NB4 (cell line): ENCODE measurements around a stretch of chr1.

GRCh38 chr1:223233368-223234003 lies 90.4 kb upstream of the TLR5 start:
- RRBS, result no CpG with 5 or more reads among the region's 9 CpGs

DNA sequence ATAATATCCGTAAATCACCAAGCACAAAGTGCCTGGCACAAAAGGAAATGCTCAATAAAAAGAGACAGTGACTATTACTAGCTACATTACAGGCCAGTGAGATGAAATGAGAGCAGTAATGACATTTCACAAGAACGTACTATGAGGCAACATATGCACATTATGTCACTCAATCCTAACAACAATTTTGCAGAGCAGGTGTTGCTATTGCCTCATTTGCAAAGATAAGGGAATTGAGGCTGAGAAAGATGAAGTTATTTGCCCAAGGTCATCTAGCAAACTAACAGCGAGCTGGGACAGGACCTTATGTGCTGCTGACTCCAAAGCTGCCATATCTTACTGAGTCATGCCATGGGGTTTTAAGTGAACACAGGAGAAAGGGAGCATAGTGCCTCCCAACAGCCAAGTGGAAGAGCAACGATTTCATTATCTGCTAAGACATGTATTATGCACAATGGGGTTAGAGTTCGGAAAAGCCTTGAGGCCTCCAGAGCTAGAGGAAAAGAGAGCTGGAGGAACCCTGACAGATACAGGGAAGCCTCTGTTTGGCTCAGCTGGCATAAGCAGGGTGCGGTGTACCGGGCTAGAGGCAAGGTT lies 107.3 kb upstream of the TLR5 start:
- RRBS, result no CpG with 5 or more reads among the region's 7 CpGs

- RRBS, result no CpG with 5 or more reads among the region's 4 CpGs
Observed at GRCh38 chr1:223343706-223344227, 20.2 kb downstream of the SUSD4 start.

DNA sequence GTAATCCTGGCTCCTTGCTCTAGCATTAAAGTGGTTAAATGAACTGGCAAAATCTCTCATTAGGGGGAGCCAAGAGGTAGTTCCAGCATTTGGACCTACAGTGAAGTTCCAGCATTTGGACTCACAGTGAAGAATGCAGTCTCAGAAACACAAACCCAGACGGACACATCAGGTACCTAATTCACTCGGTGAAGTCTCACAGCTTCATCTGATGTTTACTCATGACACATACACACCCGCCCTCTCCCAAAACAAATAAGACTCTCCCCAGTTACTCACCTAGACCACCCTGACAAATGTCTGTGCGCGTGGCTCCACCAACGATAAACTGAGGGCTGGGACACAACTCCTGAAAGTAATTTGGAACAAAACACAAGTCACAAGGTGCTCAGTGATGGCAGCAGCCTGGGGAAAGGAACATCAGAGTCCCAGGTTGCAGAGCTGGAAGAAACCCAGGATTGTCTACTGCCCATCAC lies 11.4 kb downstream of the CAPN8 start:
- RRBS, result no CpG with 5 or more reads among the region's 6 CpGs

GRCh38 chr1:223759009-223759620 lies 46.8 kb downstream of the CAPN2 start:
- RRBS, result over 99% methylated on average over 5 of the region's 17 CpGs

GRCh38 chr1:223774690-223775198 lies 62.4 kb downstream of the CAPN2 start:
- RRBS, result no CpG with 5 or more reads among the region's 2 CpGs

GRCh38 chr1:223785694-223786289 lies 60.0 kb downstream of the TP53BP2 start:
- RRBS, result no CpG with 5 or more reads among the region's 10 CpGs

DNA sequence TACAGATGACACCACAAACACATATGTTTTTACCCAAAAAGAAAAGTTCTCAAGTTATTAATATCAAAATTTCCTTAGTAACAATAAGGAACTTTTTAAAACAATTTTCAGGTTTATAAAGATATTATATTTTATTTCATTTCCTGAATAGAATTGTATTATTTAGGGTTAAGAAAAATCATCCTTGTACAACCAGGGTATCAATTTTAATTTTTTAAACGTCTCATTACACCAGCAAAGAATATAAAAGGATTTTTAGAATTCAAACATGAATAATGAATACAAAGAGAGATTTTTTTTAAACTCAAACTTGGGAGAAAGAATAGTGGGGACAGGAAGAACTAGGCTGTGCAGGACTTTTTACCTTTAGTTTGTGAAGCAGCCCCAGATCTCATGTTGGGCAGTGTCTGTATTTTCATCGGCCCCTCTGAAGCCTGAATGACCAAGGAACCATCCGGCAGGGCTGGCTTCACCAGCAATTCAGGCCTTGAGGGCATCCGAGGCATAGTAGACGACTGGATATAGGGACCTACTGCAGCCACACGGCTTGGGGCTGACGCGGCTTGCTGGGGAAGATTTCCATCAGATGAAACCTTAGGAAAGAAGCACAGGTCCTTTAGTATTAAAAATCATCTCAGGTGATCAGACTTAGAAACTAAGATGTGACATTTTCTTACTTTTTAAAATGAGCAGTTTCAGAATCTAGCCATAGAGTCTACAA lies 43.8 kb downstream of the TP53BP2 start:
- RRBS, result no CpG with 5 or more reads among the region's 8 CpGs

DNA sequence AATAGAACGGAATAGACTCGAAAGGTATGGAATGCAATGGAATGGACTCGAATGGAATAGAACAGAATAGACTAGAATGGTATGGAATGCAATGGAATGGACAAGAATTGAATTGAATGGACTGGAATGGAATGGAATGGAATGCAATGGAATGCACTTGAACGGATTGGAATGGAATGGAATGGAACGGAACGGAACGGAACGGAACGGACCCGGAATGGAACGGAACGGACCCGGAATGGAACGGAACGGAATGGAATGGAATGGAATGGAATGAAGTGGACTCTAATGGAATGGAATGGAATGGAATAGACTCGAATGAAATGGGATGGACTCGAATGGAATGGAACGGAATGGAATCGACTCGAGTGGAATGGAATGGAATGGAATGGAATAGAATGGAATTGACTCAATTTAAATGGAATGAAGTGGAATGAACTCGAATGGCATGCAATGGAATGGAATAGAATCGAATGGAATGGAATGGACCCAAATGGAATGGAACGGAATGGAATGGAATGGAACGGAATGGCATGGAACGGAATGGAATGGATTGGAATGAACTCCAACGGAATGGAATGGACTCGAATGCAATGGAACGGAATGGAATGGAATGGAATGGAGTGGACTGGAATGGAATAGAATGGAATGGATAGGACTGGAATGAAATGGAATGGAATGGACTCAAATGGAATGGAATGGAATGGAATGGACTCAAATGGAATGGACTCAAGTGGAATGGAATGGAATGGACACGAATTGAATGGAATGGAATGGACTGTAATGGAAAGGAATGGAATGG lies 101.4 kb upstream of the FBXO28 start:
- RRBS, result no CpG with 5 or more reads among the region's 29 CpGs

DNA sequence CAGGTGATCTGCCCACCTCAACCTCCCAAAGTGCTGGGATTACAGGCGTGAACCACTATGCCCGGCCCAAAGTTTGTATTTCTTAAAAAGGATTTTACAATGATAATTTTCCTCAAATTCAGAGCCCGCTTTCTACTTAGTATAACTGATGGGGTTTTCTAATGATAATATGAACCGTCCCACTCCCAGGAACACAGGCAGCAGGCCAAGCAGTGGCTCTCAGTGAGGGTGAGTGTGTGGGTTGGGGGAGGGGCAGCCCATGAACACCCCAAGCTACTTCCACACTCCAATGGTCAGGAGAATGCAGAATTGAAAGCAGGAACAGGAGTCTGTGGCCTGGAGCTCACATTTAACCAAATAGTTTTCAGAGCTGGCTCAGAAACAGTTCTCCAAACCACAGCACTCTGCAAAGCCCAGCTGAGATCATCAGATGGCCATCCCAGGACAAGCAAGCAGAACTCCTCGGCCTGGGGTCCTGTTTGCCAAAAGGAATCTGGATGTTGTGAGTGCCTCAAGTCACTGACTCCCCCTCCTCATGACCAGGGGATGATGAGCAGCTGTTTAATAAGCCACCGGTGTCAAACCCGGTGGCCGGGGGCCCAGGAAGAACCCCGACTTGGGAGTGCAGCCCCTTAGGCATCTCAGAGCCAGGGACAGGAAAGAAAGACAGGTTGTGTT lies 20.2 kb downstream of the DEGS1 start:
- RRBS, result no CpG with 5 or more reads among the region's 9 CpGs

- RRBS, result no CpG with 5 or more reads among the region's 8 CpGs
Observed at GRCh38 chr1:224357767-224358460, 1.2 kb downstream of the CNIH4 start.

DNA sequence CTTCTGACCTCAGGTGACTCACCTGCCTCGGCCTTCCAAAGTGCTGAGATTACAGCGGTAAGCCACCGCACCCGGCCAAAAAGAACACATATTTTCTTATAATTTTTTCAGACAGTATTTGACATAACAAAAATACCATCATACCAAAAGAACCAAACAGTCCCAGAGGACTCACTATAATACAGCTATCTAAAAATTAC lies 27.0 kb downstream of the WDR26 start:
- RRBS, result no CpG with 5 or more reads among the region's 4 CpGs

DNA sequence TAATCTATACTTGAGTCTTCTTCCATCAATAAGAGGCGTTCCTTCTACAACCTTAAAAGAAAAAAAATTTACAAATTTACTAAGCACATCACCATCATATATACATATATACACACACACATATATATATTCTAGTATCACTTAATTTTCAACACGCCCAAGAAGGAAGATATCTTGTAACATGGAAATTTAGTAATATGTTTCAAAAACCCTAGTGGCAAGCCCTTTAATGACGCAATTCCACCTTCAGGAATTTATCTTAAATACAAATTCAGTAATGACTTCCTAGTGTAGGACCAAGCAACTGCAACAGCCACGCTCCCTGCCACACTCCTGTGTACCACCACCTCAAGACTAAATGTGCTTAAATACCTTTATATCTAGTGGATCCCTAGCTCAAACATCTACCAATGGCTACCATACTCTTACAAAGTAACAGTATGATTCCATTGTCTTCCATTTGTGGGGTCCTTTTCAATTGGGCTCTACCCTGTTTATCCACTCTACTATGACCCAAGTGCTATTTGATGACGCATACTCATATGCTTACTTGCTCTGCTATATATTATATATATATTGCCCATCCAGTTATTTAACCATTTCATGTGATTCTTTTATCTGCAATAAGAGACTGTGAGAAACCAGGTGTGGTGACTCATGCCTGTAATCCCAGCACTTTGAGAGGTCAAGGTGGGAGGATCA lies 12.4 kb downstream of the LBR start:
- RRBS, result no CpG with 5 or more reads among the region's 5 CpGs

GRCh38 chr1:225426141-225426433 lies 1.8 kb downstream of the LBR start:
- RRBS, result no CpG with 5 or more reads among the region's 2 CpGs

GRCh38 chr1:225450435-225451037 lies 22.7 kb upstream of the LBR start:
- RRBS, result no CpG with 5 or more reads among the region's 12 CpGs

DNA sequence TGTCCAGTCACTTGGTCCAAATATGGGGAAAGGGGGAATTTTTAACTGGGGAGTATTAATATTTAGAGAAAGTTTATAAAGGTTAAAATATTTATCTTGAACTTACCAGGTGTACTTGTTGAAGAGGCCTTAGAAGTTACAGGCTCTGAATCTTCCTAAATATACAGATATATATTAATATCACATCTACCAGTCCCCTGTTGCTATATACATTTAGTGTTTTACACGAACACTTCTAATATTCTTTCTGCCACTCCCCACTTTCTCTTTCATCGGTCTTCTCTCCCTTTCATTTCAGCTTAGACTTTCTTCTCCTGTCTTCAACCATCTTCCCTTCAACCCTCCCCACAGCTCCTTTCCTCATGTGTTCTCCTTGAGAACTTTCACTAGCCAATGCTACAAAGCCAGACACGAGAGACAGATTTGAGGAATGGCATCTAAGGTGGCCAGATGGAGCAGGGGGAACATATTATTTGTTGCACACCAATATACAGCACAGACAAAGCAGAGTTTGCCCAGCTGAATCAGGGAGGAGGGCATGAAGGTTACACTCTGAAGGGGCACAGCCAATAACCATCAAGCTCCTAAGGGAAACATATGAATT lies 84.0 kb upstream of the LBR start:
- RRBS, result no CpG with 5 or more reads among the region's 3 CpGs

GRCh38 chr1:225514429-225514868 lies 86.6 kb upstream of the LBR start:
- RRBS, result no CpG with 5 or more reads among the region's 6 CpGs

GRCh38 chr1:225519153-225519631 lies 91.4 kb upstream of the LBR start:
- RRBS, result no CpG with 5 or more reads among the region's 19 CpGs

GRCh38 chr1:225524562-225524951 lies 96.7 kb upstream of the LBR start:
- RRBS, result no CpG with 5 or more reads among the region's 6 CpGs

DNA sequence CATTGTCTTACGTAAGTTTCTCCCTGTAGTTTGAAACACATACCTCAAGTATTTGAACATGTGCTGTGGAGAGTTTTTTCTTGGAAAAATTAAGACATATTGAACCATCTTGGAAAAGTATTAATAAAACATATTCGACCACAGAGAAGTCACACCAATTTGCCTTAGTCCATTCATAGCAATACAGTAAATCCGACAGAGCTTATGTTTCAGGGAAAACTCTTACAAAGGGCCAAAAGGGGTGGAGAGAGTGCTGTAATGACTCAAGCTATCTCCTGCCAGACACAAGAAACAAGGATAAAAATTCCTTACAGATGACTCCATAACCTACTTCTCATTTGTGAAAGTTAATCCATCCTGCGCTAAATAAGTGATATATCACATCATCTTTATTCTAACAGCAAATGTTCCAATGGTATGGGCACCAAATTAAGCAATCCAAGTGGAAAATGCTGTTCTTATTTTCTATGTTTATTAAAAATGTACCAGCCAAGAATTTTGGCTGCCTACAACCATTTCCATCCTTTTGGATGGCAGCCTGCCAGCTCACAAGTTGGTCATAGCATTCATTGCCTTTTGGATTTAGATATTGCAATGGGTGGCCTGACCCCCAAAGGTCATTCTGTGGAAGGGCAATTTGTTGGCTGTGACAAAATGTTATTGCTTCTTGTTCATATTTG lies 2.6 kb upstream of the ENAH start:
- RRBS, result no CpG with 5 or more reads among the region's 4 CpGs